A549 (cell line): ENCODE results near the genes CRACR2A and C12orf4.

GRCh38 chr12:3041564-3041978 lies 35.6 kb upstream of the TSPAN9 start:
- PRO-cap: no peak
CAGE:
- cytosol, long polyA plus RNA: no peak
- long polyA plus RNA: no peak
- nucleus, long polyA plus RNA: no peak

- PRO-cap: no peak
CAGE:
- cytosol, long polyA plus RNA: no peak
- long polyA plus RNA: no peak
- nucleus, long polyA plus RNA: no peak
Measured at GRCh38 chr12:3085714-3086040, 8.5 kb downstream of the TSPAN9 start.

- PRO-cap: no peak
CAGE:
- cytosol, long polyA plus RNA: no peak
- long polyA plus RNA: no peak
- nucleus, long polyA plus RNA: no peak
Measured at GRCh38 chr12:3202138-3202577, 125.0 kb downstream of the TSPAN9 start.

GRCh38 chr12:3213020-3213657 lies 136.0 kb downstream of the TSPAN9 start:
- PRO-cap: no peak
CAGE:
- cytosol, long polyA plus RNA: no peak
- long polyA plus RNA: no peak
- nucleus, long polyA plus RNA: no peak

DNA sequence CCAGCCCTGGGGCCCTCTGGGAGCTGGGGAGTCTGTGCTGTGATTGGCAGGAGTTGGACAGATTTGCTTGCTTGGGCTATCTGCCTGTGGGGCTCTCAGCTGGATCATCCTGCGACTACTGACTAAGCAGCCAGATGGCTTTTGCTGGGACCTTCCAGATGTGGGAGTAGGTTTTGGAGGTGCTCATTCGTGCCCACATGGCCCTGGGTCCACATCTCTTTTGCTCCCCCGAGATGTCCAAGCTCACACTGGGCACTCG lies 138.9 kb downstream of the TSPAN9 start:
- PRO-cap: no peak
CAGE:
- cytosol, long polyA plus RNA: no peak
- long polyA plus RNA: no peak
- nucleus, long polyA plus RNA: no peak

GRCh38 chr12:3226880-3227715 lies 149.9 kb downstream of the TSPAN9 start:
- PRO-cap: no peak
CAGE:
- cytosol, long polyA plus RNA: no peak
- long polyA plus RNA: no peak
- nucleus, long polyA plus RNA: no peak

GRCh38 chr12:3239036-3239540 lies 161.9 kb downstream of the TSPAN9 start:
- PRO-cap: no peak
CAGE:
- cytosol, long polyA plus RNA: no peak
- long polyA plus RNA: no peak
- nucleus, long polyA plus RNA: no peak

DNA sequence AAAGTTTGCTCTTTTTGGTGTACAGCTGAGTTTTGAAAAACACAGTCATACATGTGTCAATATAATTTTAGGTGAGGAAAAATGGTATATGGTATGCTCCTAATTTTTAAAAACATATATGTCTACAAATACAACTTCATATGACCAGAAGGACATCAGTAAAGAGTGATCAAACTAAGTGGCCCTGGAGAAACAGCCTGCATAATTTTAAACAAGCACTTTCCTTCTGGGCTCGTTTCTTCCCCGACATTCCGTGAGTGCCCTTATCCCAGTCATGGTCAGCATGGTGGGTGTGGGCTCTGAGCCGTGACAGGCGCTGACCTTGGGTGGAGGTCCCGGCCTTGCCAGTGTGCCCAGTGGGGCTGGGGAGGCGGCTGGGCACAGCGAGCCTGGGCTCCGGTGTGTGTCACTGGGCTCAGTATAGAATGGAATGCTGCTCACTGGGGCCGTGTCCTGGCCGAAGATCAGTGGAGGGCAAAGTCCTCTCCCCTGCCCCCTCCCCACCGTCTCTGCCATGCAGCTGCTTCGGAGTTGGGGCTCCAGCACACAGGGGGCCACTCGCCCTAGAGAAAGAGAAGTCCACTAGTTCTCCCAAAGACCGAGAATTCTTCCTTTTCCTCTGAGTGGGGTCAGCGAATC lies 164.3 kb downstream of the TSPAN9 start:
- PRO-cap: no peak
CAGE:
- cytosol, long polyA plus RNA: no peak
- long polyA plus RNA: no peak
- nucleus, long polyA plus RNA: no peak

DNA sequence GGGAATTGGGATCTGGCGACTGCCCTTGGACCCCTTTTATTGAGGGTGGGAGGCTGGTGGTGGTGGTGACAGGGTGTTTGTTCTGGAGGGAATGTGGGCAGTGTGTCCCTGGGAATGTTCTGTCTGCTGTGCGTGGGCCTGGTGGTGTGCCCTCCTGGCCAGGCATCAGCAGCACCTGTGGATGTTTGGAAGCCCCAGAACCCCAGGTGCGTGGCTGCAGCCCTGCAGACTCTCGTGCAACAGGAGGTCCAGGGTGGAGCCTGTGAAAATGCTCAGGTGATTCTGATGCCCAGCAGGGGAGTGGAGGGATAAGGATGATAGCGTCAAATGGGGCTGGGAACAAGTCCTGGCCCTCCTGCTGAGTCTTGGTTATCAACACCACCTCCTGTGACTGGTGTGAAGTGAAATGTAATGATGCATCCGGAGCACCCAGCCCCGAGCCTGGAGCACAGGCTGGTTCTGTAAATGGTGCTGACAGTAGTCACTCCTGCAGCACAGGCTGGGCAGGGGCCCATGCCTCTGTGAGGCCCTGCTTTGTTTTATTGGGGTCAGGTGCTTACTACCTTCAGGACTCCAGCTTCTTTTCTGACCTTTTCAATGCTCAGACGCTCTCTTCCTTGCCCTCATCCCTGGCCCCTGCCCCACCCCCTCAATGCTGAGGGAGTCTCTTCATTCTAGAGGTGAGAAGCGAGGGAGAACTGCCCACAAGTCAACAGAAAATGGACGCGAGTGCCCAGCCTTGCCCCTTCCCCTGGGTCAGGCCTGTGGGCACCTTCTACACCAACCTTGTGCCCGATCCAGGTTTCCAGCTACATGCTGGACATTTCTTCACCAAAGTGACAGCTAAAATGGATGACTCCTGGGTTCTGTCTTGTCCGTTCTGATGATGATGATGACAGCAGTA lies 176.8 kb downstream of the TSPAN9 start:
- PRO-cap: no peak
CAGE:
- cytosol, long polyA plus RNA: no peak
- long polyA plus RNA: no peak
- nucleus, long polyA plus RNA: no peak

GRCh38 chr12:3317781-3318166 lies 173.2 kb upstream of the PRMT8 start:
- PRO-cap: no peak
CAGE:
- cytosol, long polyA plus RNA: no peak
- long polyA plus RNA: no peak
- nucleus, long polyA plus RNA: no peak

DNA sequence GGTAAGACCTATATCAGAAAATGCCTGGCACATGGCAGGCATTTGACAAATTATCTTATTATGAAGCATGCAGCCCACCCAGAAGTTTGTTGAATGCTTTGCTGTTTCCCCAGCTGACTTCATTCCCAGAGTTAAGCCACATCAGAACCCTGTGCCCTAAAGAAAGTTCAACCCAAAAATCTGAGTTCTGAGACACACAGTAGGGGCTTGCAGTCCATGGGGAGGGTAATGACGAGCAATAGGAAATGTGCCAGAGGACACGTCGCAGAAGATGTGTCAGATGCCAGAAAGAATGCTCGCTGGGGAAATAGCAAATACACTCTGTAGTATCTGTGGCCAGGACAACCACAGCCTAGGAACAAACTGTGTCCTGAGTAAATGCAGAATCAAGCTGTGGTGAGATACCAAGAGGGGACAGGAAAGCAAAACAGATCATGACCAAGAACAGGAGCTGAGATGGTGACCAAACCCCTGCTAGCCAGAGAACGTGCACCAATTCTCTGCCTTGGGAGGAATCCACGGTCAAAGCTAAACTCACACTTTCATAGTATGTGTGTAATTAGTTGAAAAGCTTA lies 9.2 kb downstream of the CRACR2A start:
- PRO-cap: no peak
CAGE:
- cytosol, long polyA plus RNA: no peak
- long polyA plus RNA: no peak
- nucleus, long polyA plus RNA: no peak

DNA sequence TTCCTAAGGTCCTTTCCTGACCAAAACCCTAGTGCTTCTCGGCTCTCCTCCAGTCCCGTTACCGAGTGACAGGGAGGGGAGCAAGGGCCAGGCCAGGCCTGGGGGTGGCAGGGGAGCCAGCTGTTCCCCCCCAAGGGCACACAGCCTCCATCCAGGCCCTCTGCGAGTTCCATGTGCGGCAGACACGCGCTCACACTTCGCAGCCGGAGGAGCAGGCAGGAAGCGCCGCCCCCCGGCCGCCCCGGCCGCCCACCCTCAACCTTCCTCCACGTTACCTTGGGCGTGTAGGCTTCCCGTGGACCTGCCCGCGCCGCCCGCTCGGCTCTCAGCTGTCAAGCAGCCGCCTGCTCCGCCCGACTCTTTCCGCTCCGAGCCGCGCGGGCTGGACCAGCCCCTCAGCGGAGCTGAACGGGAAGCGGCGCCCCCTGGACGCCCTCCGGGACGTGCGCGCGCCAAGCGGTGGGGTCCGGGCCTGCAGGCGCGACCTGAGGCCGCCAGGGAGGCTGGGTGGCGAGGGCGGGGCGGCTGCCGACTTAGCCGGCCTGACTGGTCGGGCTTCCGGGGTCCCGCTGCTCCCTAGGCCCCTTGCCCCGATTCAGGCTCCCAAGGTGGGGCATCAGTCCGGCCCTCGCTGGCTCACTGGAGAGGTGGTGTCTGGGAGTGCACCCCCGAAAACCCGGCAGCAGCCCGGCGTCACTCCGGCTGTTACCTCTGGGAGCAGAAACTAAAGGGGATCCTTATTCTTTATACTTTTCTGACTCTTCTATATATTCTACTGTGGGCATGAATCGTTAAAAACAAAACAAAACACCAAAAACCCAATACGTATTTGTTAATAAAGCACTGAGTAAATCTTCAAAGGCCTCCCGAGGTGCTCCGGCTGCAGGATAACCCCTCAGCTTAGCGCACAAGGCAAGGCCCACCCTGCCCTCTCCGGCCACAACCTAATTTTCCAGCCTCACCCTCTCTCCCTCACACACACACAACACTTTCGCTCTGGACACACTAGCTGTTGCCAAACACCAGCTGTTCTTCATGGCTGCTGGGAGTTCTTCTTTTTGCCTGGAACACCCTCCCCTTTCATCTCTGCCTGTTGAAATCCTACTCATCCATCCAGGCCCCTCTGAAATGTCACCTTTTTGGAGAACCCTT lies at the start of gene CRACR2A:
TSS of gene CRACR2A (minus strand) at position 370 of the 1,152 bp plus-strand sequence.
- PRO-cap: no peak
CAGE:
- cytosol, long polyA plus RNA: no peak
- long polyA plus RNA: no peak
- nucleus, long polyA plus RNA: no peak

DNA sequence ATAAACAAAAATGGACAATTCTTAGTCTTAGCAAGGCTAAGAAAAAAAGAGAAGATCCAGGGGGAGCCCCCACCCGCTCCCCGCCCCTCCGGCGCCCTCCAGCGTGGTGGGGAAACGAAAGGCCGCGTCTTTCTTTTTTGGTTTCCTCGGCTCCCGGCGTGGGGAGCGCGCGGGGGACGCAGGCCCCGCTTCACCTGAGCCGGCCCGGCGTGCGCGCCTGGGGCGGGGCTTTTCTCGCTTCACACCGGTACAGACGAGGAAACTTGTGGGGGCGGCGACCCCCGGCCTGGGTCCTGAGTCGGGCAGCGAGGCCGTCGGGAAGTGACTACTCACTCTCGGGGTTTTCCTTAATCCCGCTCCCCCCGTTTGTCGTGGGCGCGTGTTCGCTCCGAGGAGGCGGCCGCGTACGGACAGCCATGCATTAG lies 34.5 kb downstream of the PARP11 start:
- PRO-cap: no peak
CAGE:
- cytosol, long polyA plus RNA: no peak
- long polyA plus RNA: no peak
- nucleus, long polyA plus RNA: no peak

GRCh38 chr12:3905733-3906130 lies 32.5 kb upstream of the PARP11 start:
- PRO-cap: no peak
CAGE:
- cytosol, long polyA plus RNA: no peak
- long polyA plus RNA: no peak
- nucleus, long polyA plus RNA: no peak

GRCh38 chr12:3972587-3973035 lies 99.4 kb upstream of the PARP11 start:
- PRO-cap: no peak
CAGE:
- cytosol, long polyA plus RNA: no peak
- long polyA plus RNA: no peak
- nucleus, long polyA plus RNA: no peak

- PRO-cap: no peak
CAGE:
- cytosol, long polyA plus RNA: no peak
- long polyA plus RNA: no peak
- nucleus, long polyA plus RNA: no peak
Measured at GRCh38 chr12:4011431-4012067, 138.3 kb upstream of the PARP11 start.

DNA sequence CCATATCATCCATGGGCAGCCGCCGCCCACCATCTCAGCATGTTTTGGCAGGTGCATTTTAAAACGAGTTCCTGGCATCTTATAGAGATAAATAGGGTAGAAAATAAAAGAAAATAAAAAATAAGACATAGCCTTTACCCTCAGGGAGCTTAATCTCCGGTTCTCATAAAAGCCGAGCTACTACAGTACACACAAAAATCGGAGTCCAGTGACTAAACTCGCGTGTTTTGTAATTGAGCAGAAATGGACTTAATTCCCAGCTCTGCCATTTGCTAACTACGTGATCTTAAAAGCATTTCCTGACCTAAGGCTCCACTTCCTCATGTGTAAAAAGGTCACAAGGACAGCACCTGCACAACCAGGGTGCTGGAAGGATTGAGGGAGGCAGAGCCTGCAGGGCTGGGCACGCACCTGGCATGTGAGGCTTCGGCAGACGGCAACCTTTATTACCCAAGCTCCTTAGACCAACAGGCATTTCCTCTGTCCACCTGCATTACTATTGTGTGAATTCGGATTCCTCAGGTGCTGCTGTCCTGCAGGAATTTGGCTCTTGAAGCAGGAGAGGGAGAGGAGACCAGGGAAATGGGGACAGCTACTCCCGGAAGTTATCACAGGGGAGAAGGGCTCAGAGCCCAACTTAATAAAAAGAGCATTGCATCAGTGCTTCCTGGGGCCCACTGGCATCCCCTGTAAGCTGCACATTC lies 157.4 kb upstream of the CCND2 start:
- PRO-cap: no peak
CAGE:
- cytosol, long polyA plus RNA: no peak
- long polyA plus RNA: no peak
- nucleus, long polyA plus RNA: no peak

DNA sequence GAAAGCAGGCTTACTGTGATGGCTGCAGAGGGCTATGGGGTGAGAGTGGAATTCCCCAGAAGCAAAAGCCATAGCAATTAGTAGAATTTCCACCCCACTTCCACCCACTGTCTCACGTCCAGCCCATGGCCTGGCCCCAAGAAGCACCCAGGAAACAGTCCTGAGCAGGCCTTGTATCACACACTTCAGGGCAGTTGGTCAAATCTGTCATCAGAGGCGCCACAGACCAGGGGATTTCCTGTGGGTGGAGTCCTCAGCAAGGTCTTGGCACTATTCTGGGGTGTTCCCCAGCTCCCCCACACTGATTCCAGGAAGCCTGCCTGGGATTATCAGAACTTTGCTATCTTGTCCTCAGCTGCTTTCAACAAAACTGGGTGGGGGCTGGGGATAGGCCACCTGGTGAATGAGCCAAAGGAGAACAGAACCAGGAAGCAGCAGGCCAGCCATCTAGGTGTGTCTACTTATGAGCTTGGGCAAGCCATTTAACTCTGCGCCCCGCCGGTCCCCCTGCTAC lies 120.1 kb upstream of the CCND2 start:
- PRO-cap: no peak
CAGE:
- cytosol, long polyA plus RNA: no peak
- long polyA plus RNA: no peak
- nucleus, long polyA plus RNA: no peak

- PRO-cap: no peak
CAGE:
- cytosol, long polyA plus RNA: no peak
- long polyA plus RNA: no peak
- nucleus, long polyA plus RNA: no peak
Measured at GRCh38 chr12:4434821-4435081, 10.9 kb downstream of the FGF6 start.

- PRO-cap: bidirectional peak, plus-strand start at chr12:4538867, minus-strand start at chr12:4538466
CAGE:
- cytosol, long polyA plus RNA: start-site peak on the minus strand at chr12:4538454-4538511, 126 and 94 reads in 2 replicates
- long polyA plus RNA: start-site peak on the minus strand at chr12:4538454-4538511, 410 and 272 reads in 2 replicates
- nucleus, long polyA plus RNA: start-site peak on the minus strand at chr12:4538454-4538516, 46 and 39 reads in 2 replicates
Measured at GRCh38 chr12:4537911-4538650, at the start of gene C12orf4. C12orf4 (minus strand) TSS chr12:4538469.